ENCODE measurements around the genes ALK and CAPN14.

DNA sequence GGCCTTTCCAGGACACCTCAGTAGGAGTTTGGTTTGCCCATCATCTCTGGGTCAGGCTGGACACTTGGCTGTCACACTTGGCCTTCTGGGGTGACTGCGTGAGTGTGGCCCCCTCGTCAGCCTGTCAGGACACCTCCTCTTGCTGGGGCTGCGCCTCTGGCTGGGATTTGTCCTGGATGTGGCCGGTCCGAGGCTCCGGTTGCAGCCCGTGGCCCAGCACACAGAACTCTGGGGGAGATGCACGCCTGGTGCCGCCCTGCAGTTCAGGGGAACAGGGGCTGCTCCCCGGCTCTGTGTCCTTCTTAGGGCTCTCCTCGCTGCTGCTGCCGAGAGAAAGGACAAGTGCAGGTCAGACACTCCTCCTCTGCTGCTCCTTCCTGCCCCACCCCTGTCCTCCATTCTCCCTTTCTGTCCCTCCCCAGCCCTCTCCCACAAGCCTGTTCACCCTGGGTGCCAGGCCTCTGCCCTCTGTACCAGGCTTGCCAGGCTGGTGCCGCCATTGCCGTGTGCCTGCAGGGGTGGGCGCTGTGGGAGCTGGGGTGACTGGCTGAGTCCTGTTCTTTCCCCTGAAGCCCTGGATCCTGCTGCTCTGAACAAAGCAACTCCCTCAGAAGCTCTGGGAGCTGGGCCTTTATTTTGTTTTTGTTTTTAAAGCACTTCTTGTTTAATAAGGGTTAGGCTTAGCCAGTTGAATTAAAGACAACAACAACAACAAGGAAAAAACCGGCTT, 9.4 kb downstream of the PCARE start:
- RRBS = 89% methylated on average over 4 of the region's 16 CpGs

DNA sequence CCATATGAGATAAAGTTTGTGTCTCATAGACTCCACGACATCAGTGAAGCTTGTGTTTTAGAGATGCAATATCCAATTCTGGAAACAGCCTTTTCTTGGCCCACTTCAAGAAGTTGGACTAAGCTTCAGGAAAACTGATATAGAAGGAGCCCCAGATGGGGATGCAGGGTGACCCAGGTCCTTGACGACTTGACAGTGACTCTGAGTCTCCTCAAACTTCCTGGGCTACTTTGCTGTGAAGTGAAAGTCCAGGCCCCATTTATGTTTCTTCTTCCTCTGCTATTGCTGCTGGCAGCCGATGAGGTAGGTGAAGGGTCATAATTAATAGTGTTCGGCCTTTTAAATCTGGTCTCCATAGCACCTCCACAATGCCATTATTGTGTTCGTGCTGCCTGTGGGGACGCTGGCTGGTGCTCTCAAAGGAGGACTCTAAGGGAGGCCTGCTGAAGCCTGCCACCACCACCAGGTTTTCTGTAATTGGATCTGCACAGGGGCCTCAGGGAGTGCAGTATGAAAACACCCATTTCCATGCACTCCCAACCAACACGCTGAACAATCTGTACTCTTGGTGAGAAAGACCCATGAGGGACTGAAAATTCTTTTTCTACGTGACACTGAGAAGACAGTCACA, 17.8 kb upstream of the CLIP4 start:
- RRBS = no CpG with 5 or more reads among the region's 8 CpGs

GRCh38 chr2:29108059-29108849, 7.0 kb upstream of the CLIP4 start:
- RRBS = no CpG with 5 or more reads among the region's 9 CpGs

DNA sequence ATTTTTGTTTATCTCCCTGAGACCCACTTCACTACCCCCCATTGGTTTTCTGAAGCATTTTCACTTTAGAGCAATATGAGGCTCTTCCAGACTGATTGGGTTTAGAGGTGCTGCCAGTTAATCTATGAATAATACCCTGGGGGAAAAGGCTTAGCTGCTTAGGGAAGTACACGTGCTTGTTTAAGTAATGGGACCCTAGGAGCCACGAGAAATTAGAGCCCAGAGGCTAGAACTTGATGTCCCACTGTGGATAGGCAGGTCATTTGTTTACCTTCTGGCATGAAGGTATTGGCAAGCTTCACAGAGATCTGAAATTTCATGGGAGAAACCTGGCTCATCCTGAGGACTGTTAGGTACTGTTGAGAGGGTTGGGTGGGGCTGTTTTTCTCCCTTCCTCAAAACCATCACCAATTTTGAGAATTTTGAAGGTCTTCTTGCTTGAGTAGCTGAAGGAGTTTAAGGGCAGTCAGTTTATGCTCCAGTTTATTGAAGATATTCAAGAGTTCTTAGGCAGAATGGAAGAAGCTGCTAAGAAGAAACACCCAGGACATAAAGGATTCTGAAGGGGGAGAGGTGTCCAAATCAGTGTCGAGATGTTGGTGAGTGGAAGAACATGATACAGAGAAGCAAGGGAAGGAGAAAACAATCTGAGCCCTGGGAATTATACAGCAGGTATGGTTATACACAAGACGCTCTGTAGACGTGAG, 59.9 kb downstream of the CLIP4 start:
- RRBS = no CpG with 5 or more reads among the region's 5 CpGs

- RRBS = no CpG with 5 or more reads among the region's 9 CpGs
These were observed 118.3 kb downstream of the CLIP4 start for GRCh38 chr2:29233324-29234026.

DNA sequence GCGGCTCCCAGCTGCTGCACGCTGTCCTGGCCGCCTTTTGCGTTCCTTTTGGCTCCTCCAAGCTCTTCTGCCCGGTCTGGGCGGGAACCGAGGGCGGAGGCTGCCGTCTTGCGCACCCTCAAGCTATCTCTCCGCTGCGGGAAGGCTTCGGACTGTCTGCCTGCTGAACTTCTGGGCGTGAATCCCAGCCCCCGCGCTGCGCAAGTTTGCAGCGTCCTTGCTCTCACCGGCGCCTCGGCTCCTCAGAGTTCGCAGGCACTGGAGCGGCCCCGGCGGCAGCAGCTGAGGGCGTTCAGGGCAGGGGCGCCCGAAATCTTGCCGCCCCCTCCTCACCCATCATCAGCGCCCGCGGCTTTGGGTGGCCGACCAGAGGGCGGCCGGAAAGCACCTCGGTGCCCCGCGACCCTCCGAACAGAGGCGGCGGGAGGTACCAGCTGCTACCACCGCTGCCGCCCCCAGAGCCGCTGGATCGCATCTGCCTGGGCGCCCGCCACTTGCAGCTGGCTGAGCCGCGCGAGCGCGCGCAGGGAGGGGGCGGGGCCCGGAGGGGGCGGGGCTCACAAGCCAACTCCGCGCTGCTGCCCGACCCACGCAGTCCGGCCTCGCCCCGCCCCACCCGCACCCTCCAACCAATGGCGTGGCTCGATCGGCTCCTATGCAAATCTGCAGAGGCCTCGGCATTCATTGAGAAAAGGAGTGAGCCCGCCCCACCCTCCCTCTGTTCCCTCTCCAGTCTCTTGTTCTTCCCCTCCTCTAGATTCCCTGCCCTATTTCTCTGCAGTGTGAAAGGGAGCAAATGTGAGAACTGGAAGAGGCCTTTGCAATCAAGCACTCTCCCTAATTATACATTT, at the start of gene ALK:
TSS of gene ALK (minus strand) at position 477 of the 851 bp plus-strand sequence.
- RRBS = 4% methylated on average over 13 of the region's 69 CpGs

GRCh38 chr2:30217651-30218213, 13.6 kb upstream of the LBH start:
- RRBS = no CpG with 5 or more reads among the region's 9 CpGs

DNA sequence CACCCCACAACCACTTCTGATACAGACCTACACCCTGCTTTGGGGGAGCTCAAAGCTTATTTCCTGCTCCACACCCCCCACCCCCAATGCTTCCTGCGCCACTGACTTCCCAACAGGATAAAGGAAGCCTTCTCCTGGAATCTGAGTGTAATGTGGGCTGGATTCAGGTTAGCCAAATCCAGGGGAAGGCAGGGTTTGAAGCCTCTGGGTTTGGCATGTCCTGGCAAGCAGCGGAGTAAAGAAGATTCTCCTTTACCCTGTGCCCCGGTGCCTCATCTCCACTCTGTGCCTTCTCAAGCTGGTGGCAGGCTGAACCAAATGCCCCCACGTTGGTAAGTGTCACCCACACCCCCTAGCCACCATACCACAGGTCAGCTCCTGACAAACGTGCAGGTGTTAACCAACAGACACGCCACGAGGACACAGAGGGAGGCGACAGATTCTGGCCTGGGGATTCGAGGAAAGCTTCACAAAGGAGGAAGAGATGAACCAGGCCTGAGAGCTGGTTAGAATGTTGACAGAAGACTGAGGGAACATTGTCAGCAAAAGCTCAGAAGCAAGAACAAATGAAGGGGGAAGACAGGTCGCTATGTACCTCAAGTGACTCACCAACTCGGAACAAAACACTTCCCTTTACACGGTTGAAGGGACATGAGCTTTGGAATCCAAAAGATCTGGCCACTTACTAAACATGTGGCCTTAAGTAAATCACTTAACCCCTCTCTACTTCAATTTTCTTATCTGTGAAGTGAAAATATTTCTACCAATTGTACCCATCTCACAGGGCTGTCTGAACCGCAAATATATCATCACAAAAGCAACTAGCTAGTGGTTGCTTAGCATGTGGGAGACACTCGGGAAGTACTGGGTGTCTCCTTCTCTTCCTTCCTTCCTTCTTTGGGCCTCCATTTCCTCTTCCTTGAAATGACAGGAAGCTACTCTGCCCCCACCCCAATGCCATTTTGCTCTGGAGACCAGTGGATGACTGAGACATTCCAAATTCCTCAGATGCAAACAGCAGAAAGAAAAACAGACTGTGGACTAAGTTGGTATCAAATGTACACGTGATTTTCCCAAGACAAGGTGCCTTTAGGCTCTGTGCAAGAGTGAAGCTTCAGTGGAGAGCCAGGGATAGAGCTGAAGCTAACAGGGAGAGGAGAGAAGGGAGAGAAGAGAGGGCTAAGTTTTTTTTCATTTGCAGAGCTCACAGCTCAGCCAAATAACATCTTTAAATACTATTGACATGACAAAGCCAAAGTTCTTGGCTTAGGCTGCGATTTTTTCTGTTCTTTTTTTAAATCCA, 85.0 kb upstream of the LCLAT1 start:
- RRBS = no CpG with 5 or more reads among the region's 16 CpGs

DNA sequence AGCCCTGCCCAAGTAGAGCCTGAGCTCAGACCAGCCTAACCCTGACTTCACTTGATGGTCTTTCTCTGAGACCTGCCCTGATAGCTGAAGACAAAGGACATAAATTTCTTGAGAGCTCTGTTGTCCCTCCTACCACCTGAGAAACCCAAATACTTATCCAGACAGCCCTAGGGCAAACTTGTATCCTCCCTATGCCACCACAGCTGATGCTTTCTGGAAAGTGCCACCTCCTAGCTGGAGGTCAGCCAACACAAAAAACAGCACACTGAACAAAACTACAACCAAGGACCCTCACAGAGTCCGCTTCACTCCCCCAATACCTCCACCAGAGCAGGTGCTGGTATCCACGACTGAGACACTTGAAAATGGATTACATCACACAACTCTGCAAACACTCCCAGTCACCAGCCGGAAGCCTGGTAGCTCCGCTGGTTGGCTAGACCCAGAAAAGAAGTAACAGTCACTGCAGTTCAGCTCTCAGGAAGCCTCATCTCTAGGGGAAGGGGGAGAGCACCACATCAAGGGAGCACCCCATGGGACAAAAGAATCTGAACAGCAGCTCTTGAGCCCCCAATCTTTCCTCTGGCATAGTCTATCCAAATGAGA, 175.3 kb downstream of the LCLAT1 start:
- RRBS = no CpG with 5 or more reads among the region's 4 CpGs

GRCh38 chr2:30823244-30824008, 16.2 kb upstream of the CAPN13 start:
- RRBS = no CpG with 5 or more reads among the region's 13 CpGs

DNA sequence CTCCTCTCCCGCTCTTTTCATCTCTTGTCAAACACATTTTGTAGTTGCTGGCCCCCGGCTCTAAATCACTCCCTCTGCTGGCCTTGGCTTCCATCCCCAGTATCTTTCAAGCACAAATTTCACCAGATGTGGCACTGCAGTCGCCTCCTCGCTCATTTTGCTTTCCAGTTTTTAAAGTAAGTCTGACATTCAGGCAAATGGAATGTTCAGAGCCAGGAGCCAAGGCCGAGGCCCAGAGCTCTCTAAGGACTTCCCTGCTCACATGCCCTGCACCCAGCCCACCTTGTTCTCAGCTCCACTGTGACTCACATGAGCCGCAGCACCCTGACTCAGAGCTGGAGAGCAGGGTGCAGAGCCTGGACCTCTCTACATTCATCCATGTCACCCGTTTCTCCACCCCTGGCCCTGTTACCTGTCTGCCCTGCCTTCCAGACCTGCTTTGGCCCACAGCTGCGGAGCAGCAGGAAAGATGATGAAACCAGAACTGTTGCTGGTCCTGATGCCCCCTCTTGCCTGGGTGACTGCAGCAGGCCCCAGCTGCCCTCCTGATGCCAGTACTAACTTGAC, 158.3 kb downstream of the GALNT14 start:
- RRBS = no CpG with 5 or more reads among the region's 8 CpGs

DNA sequence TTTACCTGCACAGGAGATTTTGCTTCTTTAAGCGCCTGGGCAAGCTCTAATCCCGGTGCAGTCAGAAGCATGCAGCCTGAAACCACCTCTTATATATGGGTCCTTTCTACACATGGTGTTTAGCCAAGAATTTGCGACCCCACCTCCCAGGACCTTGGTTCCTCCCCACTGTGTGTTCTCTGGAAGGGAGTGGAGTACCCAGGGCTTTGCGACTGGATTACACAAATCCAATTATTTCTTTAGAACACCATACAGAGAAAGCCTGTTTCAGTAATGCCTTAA, at the start of gene CAPN14:
TSS of gene CAPN14 (minus strand) at position 65 of the 282 bp plus-strand sequence.
- RRBS = no CpG with 5 or more reads among the region's 4 CpGs

GRCh38 chr2:31231494-31231866, 2.5 kb upstream of the EHD3 start:
- RRBS = 58% methylated on average over 2 of the region's 10 CpGs

DNA sequence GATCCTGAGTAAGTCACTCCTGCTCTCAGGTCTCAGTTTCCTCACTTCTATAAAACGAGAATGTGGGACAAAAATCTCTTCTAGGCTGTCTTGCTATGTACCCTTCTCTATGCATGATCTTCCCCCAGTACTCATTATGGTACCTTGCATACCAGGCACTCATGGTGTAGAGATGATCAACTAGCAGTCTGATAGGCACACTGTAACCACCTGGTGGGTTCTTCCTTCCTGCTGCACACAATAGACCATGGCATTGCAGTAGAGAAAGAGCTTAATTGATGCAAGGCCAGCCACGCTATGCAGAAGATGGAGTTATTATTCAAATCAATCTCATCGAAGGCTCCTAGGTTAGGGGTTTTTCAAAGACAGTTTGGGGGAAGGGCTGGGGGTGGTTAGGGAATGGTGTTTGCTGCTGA, 59.3 kb downstream of the EHD3 start:
- RRBS = no CpG with 5 or more reads among the region's 3 CpGs

DNA sequence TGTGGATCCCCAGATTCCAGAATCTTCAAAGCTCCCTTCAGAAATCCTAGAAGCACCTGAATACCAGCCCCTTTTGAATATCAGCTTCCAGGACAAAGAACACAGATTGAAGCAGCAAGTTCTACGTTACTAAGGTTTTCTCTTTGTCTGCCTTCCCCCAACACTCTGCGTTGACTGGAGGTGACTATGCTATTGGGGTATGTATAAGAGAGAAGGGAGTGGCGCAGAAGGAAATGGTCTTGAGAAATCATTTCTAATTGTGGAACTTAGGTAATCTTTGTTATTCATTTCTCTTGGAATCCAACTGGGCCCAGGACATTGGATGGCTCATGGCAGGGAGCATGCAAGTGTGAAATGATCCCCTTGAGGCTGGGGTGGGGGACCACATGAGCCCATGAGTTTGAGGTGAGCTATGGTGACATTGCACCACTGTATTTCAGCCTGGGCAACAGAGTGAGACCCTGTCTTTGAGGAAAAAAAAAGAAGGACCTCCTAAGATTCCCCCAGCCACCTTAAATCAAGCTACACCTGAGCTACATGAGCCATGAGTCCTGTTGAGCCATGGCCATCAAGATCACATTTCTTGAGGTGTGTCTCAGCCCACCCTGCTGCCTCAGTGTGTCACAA, 29.7 kb downstream of the XDH start:
- RRBS = no CpG with 5 or more reads among the region's 3 CpGs

DNA sequence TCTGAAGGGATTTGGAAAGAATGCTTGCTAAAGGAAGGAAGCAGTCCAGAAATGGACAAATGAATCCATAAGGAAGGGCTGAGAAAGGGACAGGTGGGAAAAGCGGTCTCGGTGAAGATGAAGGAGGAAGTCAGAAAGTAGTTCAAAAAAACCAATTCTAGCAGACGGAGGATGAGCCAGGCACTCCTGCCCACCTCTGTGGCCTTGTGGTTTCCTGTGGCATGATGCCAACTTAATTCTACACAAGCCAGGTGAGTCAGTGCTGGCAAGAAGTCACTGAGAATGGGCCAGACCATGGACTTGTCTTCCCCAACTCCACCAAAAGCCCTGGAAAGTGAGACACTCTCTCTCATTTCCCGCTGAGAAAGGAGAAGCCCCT, 15.5 kb upstream of the XDH start:
- RRBS = no CpG with 5 or more reads among the region's 4 CpGs

- RRBS = no CpG with 5 or more reads among the region's 5 CpGs
These were observed 21.8 kb downstream of the SRD5A2 start for GRCh38 chr2:31558745-31559525.

GRCh38 chr2:31703102-31703839, 122.5 kb upstream of the SRD5A2 start:
- RRBS = no CpG with 5 or more reads among the region's 1 CpG

- RRBS = no CpG with 5 or more reads among the region's 3 CpGs
These were observed 134.5 kb downstream of the MEMO1 start for GRCh38 chr2:31876071-31877021.

- RRBS = no CpG with 5 or more reads among the region's 1 CpG
These were observed 2.2 kb downstream of the SPAST start for GRCh38 chr2:32065490-32065940.

All from islet of Langerhans (tissue), 1 donor.